Cerebellum (tissue), 5 donors: Measurements from ENCODE around the gene INPP4A.

DNA sequence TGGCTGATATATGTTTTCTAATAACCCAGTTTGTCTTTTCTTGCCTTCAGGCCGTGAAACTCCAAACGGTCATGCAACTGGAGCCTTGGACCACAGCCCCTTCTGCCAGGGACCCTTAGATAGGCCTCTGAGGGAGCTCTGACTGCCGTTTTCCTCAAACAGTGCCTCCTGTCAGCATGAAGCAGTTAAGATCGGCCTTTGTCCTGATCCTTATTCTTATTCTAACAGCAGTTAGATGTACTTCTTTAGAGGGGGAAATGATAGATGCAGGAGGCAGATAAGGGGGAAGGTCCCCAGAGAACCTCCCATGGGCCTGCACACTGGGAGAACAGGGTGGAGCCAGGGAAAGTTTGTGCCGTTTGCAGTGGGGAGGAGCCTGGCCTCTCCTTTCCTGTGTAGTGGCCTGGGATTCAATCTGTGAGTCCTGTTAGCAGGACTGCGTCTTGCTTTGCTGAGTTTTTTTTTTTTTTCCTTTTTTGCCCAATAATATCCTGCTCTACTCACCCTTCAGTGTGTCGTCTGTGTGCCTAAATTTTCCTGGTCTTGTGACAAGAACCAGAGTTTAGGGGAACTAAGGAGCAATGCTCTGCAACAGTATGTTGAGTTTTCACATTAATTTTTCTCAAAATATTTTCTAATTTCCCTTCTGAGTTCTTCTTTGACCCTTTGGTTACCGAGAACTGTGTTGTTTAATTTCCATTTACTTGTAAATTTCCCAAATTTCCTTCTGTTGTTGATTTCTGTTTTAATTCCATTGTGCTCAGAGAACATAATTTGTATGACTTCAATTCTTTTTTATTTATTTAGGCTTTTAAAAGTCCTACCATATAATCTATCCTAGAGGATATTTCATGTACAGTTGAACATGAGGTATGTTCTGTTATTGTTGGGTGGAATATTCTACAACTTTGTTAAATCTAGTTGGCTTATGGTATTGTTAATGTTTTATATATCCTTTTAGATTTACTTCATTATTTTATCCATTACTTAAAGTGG is 7.7 kb upstream of the INPP4A start:
- PRO-cap, 3 experiments: peak in 1 of 3 experiments; most common plus-strand start position 558 of the sequence (in 1)
- RAMPAGE, long total RNA: no peak

GRCh38 chr2:98444304-98445622 is at the start of gene INPP4A:
TSS of gene INPP4A (plus strand) at chr2:98444858.
- PRO-cap, 3 experiments: peak in 3 of 3 experiments; most common plus-strand start chr2:98444887 (in 2); most common minus-strand start chr2:98444739 (in 1)
- RAMPAGE, long total RNA: no peak

GRCh38 chr2:98465527-98466325 is 21.1 kb downstream of the INPP4A start:
- PRO-cap, 3 experiments: peak in 2 of 3 experiments; most common plus-strand start chr2:98465978 (in 2); most common minus-strand start chr2:98465859 (in 1)
- RAMPAGE, long total RNA: no peak

- PRO-cap, 3 experiments: no peak in any of the 3 experiments
- RAMPAGE, long total RNA: no peak
Measured at GRCh38 chr2:98483044-98483704, 38.5 kb downstream of the INPP4A start.

GRCh38 chr2:98566017-98566575 is 42.2 kb downstream of the COA5 start:
- PRO-cap, 3 experiments: no peak in any of the 3 experiments
- RAMPAGE, long total RNA: no peak

- PRO-cap, 3 experiments: no peak in any of the 3 experiments
- RAMPAGE, long total RNA: no peak
Measured at GRCh38 chr2:98612861-98613184, 4.4 kb downstream of the UNC50 start.

- PRO-cap, 3 experiments: no peak in any of the 3 experiments
- RAMPAGE, long total RNA: no peak
Measured at GRCh38 chr2:98634252-98634935, 26.0 kb downstream of the UNC50 start.

- PRO-cap, 3 experiments: no peak in any of the 3 experiments
- RAMPAGE, long total RNA: no peak
Measured at GRCh38 chr2:98702012-98702730, 28.8 kb downstream of the MGAT4A start.

DNA sequence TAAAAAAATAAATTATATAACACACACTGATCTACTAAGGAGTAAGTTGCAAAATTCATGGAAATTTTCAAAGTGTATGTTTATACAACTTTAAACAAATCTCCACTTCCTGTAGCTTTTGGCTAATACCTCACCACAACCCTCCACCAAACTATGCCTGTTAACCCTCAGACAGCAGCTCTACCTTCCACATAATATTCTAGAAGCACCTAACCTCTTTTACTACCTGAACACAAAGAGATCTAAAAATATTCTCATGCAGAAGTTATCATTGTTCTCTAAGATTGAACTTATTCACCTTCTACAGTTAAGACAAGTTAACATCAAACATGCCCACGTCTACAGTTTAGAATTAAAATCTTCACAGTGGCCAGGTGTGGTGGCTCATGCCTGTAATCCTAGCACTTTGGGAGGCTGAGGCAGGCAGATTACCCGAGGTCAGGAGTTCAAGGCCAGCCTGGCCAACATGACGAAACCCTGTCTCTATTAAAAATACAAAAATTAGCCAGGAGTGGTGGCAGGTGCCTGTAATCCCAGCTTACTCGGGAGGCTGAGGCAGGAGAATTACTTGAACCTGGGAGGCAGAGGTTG is 2.7 kb downstream of the MGAT4A start:
- PRO-cap, 3 experiments: no peak in any of the 3 experiments
- RAMPAGE, long total RNA: no peak

DNA sequence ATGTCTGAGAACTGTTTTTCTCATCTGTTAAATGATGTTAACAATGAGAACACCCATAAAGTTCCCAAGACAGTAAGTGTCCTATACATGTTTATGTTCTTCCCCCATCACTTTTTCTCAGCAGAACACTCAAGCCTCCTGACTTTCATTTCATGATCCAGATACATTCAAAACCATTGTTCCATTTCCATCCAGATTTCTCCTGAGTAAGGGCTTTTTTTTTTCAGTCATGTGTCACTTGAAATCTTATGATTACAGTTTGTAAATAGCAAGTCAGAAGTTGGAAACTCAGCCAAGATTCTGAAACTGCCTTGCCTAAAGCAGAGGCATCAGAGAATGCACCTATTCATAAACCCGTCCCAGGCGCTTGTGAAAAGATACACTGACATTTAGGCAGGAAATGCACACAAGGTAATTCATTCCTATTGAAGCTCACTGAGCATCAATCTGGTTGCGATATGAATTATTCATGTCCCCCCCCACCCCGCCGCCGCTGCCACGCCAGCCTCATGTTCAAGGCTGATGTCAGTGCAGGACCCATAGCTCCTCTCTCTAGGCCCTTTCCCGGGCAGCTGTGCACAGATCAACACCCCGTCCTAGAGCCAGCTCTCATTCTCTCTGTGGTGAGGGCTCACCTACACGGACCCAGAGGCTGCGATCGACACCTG is 30.4 kb upstream of the MGAT4A start:
- PRO-cap, 3 experiments: no peak in any of the 3 experiments
- RAMPAGE, long total RNA: no peak

DNA sequence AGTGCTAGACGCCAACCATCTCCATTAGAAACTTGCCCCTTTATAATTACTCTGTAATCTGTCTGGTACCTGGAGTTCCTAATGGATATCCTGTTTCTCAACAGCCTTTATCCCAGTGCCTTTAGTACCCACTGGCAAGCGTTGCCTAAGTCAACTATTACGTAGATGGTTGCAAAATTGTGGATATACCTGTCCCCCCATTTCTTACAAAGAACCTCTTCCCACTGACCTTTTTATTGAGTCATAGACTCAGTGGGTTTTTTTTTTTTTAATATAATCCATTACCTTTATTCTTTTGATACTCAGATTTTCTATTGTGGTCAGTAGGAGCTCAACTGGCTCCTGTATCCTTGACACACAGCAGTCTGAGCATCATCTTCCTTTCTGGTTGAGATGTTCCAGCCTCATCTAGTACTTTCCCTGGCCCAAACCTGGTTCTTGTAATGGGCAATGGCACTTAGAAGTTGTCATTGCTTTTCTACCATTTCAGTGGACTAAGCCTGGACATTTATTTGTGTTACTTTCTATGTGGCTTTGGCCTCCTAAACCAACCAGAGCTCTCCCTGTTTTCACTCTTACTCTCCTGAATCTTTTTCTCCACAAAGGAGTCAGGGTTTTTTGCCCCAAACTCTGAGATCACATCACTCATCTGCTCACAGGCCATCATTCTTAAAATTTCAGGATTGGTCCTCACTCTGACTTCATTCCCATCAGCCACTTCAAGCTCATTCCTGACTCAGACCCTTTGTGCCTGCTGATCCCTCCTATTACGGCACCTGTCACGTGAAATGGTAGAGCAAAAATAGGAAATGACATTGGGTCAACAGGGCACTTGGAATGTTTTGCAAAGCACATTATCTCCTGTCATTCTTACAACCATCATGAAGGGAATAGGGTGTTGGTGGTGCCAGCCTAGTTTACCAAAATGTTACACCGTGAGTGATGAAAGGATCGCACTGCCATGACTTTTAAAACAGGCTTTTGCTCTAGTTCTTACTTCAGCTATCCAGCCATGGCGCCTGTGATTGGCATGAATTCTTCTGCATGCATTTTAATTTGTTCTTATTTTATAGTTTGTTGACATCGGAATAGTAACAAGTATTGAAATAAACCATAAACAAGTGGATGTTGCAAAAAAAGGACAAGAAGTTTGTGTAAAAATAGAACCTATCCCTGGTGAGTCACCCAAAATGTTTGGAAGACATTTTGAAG is 60.9 kb downstream of the EIF5B start:
- PRO-cap, 3 experiments: no peak in any of the 3 experiments
- RAMPAGE, long total RNA: no peak

DNA sequence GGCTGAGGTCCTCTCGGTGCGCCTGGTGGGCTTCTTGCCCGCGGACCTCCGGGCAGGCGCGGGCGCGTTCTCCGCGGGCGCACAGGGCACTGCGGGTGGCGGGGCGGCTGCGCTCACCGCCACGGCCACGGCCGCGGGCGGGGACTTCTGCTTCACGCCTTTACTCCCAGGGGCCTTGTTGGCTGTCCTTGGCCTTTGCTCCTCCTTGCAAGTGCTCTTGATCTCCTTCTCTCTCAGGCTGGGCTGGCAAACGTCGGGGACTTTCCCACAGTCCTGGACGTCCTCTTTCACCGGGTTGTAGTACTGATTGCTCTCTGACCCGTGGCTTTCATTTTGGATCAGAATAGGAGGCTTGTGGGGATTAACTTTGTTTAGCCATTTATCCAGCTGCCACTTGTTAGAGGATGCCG is 104.1 kb upstream of the REV1 start:
- PRO-cap, 3 experiments: peak in 1 of 3 experiments; most common minus-strand start position 256 of the sequence (in 1)
- RAMPAGE, long total RNA: no peak

DNA sequence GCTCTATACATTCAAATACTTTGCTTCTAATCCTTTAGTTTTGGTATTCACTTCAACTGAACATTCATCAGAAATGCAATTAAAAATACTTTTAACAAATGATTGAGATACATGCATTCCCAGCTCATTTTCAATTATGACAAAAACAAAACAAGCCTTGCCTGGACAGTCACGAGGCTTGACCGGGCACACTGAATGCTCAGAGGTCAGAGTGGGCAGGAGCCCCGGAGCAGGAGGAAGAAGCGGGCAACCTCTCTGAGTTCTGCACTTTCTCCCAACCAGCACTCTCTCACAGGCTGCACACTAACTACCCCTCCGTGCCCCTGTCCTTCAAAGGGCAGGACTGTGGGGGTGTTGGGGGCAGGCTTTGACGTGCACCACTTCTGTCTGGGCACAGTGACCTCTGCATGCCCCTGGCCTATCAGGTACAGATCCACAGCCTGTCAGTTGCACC is 252.0 kb downstream of the AFF3 start:
- PRO-cap, 3 experiments: no peak in any of the 3 experiments
- RAMPAGE, long total RNA: no peak

DNA sequence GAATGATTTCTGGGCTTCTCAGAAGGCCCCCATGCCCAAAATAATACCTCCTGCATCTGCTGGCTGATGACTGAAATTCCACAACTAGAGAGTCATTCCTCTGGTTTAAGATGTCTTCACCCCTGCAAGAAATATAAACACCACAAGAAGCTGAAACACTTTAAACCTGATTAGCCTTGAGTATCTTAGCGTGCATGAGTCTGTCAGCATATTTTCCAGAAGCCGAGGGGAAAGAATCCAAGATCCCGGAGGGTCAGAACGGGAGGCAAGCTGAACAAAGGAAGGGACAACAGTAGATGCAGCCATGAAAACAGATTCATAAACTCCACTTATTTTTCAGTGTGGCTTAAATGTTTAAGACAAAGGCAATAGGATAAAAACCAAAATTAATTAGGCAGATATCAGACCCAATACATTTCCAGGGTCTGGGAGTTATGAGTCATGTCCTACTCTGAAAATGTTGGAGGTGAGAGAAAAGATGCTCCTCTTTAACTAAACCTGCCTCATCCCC is 130.9 kb downstream of the AFF3 start:
- PRO-cap, 3 experiments: no peak in any of the 3 experiments
- RAMPAGE, long total RNA: no peak

GRCh38 chr2:100192242-100192884 is 50.0 kb upstream of the AFF3 start:
- PRO-cap, 3 experiments: no peak in any of the 3 experiments
- RAMPAGE, long total RNA: no peak

GRCh38 chr2:100196972-100197504 is 54.6 kb upstream of the AFF3 start:
- PRO-cap, 3 experiments: no peak in any of the 3 experiments
- RAMPAGE, long total RNA: no peak

DNA sequence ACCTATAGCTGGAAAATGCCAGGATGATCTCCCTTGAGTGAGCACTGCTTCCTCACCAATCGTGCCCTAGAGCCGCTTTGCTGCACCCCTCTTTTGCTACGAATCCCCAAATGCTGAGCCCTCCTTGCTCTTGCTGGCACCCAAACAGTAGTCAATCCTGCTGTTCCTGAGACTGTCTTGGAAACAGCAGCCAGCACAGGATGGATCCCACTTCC is 58.5 kb downstream of the LONRF2 start:
- PRO-cap, 3 experiments: no peak in any of the 3 experiments
- RAMPAGE, long total RNA: no peak

DNA sequence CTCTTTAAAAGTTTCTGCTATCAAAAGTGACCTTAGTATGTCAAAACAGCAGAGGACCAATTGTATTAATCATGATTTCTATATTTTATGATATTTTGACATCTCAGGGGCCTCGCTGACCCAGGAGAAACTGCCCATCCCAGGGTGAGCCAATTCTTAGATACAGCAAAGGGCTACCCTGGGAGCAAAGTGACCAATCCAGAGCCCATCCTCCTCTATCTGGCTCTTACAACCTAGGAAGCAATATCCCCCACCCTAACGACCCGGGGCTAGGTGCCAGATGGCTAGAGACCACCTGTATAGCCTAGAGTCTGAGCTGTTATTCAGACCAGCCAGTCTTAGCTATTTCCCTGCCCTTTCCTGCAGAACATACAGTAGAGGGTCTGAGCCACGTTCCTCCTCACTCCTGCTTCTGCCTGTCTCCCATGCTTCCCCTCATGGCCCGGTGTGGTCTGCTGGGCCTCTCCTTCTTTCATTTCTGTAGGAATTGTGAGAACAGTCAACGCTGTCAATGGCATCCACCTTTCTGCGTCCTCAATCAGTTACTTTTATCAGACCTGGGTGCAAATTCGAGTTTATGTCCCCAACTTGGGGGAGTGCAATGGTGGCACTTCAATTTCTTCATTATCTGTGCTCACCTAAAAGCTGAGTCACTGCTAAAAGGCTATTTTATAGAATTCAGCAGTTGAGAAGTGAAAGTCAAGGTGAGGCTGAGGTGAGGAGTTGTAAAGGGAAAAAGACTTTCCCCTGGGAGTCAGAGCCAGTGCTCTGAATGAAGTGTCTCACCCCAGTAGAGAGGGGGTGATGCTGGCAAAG is 42.6 kb downstream of the LONRF2 start:
- PRO-cap, 3 experiments: no peak in any of the 3 experiments
- RAMPAGE, long total RNA: no peak

DNA sequence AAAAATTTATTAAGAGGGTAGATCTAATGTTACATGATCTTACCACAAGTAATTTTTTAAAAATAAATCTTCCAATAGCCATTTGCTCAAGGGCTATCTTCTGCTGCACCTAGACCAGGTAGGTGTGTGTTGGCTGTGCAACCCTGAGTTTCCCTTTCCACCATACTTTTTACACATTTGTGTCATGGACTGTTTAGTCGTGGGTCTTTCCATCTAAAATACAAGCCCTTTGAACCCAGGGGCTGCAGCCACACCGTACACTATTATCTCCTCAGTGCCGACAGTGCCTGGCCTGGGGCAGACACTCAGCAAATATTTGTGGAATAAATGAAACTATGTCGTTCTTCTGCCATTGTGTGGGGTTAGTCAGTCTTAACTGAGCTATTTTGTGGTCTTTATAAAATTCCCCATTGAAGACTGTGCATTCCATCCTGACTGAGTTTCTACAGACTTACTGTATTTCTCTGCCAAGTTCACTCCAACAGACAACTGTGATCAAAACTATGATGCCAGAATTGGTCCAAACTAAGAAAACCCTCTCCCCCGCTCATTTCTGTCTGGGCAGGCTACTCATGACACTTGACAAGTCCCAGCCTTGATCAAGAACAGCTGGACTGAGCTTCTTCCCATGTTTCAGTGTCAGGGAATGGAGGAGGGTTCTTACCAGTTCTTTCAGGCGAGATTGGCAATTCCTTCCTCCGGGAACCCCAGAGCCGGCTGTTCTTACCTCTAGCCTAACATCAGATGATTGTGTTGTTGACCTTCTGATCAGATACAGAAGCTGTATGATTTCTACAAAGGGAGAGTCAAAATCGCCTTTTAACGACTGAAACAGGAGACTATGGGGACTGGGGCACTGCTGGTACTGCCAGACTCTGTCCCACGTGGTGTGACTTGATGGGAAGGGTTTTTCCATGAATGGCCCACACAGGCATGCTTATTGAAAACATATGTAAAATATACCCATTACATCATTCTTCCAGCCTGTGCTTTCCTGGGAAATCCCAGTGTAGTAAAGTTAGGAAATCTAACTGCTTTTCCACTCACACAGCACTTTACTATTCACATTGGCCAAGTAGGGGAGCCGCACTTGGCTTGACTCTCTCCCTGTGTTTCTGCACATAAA is 77.4 kb upstream of the NPAS2 start:
- PRO-cap, 3 experiments: no peak in any of the 3 experiments
- RAMPAGE, long total RNA: no peak

DNA sequence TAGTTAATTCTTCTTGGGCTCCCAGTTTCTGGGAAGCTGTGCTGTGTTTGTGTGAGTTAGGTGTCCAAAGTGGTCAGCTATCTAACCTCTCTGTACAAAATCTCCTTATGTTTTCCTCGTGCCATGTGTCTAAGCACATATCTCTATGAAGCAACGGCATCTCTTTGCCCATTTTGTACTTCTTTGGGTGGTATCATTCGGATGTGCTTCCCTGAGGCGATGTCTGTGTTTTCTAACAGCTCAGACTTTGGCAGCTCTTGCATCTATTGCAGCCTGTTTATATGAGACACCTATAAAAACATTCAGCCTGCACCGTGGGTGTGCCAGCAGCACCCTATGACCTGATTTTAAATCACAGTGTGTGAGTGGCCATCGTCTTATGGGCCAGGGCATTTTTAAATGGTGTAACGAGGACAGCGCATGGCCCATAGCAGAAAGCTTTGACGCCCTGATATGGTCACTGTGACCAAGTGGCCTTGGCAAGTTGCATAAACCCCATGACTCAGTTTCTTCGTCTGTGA is 12.9 kb downstream of the NPAS2 start:
- PRO-cap, 3 experiments: no peak in any of the 3 experiments
- RAMPAGE, long total RNA: no peak